Endodermal cell (in vitro differentiated cells): Measurements from ENCODE around the genes TMEM62, STRC, CATSPER2 and TRIM69.

DNA sequence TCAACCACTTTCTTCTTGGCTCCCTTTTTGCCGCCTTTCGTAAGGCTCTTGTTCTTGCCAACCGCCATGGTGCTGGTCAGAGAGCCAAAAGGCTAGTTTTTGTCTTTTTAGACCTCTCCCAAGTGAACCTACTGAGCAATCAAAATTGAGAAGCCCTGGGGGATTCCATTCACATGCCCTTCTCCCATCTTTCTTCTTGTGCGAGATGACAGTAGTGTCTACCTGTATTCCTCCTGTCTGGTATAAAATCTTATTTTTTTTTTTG, 10.5 kb upstream of the UBR1 start:
- PRO-cap: no peak

- PRO-cap: bidirectional peak, plus-strand start at chr15:43133479, minus-strand start at chr15:43133203; bidirectional peak, plus-strand start at chr15:43133586, minus-strand start at chr15:43133711
These were observed at the start of gene TMEM62 for GRCh38 chr15:43133285-43134058. Gene TMEM62, plus strand, starts transcription at chr15:43133586.

- PRO-cap: no peak
These were observed 17.0 kb upstream of the CCNDBP1 start for GRCh38 chr15:43168220-43168594.

- PRO-cap: no peak
These were observed 4.7 kb downstream of the CCNDBP1 start for GRCh38 chr15:43189721-43190557.

GRCh38 chr15:43618743-43618961, at the start of gene STRC:
Gene STRC, minus strand, starts transcription at chr15:43618800.
- PRO-cap: no peak

GRCh38 chr15:43633144-43634030, 14.8 kb upstream of the STRC start:
- PRO-cap: no peak

DNA sequence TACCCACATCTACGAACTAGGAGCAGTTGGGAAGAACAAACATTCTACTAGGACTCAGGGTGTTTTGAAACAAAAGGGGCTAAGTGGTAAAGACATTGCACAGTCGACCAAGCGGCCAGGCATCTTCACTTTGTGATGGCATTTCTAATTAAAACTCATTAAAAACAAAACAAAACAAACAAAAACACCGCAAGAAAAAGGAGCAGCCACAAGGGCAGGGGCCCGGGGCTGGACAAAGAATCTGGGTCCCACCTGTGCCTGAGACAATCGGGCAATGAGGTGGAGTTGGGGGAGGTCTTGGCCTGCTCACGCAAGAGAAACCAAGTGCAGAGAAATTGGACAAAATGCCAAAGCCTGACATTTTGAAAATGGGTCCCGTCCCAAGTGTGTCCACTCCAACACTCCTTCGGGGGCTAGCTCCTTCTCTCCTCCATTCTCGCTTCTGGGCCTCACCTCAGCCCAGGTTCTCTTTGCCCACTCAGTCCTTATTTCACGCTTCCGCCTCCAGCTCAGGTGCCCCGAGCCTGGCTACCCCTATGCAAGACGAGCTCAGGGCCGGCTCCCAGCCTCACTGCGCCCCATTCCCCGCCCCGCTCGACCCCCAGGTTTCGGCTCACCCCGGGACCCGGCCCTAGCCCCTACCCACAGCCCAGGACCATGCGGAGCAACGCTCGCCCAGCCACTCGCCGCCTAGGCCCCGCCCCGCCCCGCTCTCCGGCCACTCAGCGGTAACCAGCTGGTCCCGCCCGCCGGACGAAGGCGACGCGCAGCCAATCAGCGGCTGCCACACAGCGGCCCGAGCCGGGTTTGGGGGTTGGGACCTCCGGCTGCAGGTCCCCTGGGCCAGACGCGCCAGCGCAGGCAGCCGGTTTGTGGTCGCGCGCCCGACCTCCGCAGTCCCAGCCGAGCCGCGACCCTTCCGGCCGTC, at the start of gene CATSPER2:
TSS of gene CATSPER2 (minus strand) at position 669 of the 928 bp plus-strand sequence.
- PRO-cap: no peak

DNA sequence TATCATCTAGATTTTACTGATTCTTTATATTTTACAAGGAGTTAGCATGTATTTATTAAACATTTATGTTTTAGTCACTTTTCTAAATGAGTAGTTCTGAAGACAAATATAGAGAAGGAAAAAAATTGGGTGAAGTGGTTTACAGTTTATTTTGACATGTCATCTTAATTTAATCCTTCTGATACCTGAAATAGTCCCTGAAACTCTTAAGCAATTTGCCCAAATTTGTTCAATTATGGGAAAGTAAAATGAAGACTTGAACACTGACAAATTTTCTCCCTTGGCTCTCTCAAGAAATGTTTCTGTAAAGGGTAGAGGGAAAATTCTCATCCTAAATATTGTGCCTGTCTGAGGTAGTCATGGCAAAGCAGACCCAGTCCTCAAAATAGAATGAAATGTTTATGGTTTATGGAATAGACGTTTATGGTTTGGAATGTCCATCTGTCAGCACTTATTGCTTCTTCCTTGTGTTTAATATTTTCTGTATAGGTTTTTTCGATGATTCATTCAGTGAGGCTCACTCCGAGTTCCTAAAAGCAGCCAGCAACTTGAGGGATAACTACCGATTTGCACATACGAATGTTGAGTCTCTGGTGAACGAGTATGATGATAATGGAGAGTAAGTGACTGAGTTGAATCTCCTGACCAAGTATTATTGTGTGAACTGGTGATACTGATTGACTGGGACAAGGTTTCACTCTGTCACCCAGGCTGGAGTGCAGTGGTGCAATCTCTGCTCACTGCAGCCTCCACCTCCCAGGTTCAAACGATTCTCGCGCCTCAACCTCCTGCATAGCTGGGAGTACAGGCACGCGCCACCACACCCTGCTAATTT, 14.0 kb downstream of the ELL3 start:
- PRO-cap: no peak

GRCh38 chr15:43800782-43801454, 519 bp downstream of the HYPK start:
- PRO-cap: no peak

- PRO-cap: no peak
These were observed 2.7 kb downstream of the HYPK start for GRCh38 chr15:43802976-43803674.

GRCh38 chr15:43827814-43828442, 1.1 kb downstream of the WDR76 start:
- PRO-cap: no peak

DNA sequence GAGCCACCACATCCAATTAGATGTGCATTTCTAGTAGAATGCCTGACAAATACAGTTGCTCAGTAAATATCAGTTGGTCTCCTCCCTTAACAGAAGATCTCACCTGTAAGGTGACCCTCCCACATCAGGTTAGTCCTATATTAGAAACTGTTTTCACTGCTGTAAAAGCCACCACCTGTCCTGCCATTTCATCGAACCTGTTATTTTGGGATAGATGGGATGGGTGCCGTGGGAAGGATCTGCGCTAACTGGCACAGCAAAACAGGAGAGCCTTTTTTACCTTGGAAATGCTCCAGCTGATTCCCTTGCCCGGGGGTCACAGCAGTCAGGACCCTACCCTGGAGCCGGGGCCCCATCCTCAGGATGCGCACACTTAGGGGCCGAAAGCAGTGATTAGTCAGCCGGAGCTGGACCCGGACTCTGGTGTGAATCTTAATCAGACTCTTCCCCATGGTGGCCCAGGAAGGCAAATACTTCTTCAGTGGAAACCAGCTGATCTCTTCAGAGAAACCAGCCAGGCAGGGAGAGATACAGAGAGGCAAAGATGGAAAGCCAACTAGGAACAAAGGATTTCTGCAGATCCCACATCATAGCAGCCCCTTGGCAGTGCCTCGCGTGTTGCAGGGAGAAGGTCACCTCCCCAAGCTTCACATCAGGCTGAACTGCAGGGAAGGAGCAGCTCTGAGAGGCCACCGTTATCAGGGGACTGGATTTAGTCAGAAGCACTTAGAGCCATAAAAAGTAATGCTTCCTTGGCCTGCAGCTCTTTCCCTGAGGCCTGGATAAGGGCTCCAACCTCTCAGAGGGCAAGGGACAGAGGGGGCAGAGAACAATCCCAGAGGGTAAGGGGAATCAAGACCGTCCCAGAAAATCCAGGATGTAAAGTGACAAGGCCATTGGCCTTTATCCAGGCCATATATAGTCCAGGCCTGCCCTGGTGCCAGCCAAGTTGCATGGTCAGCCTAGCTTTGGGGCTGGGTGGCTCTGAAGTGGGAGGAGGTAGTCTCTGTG, 52.7 kb downstream of the WDR76 start:
- PRO-cap: no peak

DNA sequence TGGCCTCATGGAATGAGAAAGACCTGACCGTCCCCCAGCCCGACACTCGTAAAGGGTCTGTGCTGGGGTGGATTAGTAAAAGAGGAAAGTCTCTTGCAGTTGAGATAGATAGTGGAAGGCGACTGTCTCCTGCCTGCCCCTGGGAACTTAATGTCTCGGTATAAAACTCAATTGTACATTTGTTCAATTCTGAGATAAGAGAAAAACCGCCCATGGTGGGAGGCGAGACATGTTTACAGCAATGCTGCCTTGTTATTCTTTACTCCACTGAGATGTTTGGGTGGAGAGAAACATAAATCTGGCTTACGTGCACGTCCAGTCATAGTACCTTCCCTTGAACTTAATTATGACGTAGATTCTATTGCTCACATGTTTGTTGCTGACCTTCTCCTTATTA, 33.9 kb upstream of the FRMD5 start:
- PRO-cap: no peak

- PRO-cap: unidirectional peak, plus-strand start at chr15:44288049
These were observed 803 bp upstream of the GOLM2 start for GRCh38 chr15:44287725-44288106.

GRCh38 chr15:44474058-44474370, 46.6 kb downstream of the CTDSPL2 start:
- PRO-cap: no peak

- PRO-cap: bidirectional peak, plus-strand start at chr15:44683497, minus-strand start at chr15:44683337
These were observed 19.8 kb upstream of the SPG11 start for GRCh38 chr15:44683175-44683769.

DNA sequence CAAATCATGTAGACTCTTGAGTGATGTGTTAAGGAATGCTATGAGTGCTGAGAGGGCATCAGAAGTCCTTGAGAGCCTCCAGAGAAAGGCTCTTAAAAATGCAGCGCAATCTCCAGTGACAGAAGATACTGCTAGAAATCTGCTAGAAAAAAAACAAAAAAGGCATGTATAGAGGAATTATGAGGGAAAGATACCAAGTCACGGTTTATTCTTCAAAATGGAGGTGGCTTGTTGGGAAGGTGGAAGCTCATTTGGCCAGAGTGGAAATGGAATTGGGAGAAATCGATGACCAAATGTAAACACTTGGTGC, 3.7 kb downstream of the B2M start:
- PRO-cap: no peak

DNA sequence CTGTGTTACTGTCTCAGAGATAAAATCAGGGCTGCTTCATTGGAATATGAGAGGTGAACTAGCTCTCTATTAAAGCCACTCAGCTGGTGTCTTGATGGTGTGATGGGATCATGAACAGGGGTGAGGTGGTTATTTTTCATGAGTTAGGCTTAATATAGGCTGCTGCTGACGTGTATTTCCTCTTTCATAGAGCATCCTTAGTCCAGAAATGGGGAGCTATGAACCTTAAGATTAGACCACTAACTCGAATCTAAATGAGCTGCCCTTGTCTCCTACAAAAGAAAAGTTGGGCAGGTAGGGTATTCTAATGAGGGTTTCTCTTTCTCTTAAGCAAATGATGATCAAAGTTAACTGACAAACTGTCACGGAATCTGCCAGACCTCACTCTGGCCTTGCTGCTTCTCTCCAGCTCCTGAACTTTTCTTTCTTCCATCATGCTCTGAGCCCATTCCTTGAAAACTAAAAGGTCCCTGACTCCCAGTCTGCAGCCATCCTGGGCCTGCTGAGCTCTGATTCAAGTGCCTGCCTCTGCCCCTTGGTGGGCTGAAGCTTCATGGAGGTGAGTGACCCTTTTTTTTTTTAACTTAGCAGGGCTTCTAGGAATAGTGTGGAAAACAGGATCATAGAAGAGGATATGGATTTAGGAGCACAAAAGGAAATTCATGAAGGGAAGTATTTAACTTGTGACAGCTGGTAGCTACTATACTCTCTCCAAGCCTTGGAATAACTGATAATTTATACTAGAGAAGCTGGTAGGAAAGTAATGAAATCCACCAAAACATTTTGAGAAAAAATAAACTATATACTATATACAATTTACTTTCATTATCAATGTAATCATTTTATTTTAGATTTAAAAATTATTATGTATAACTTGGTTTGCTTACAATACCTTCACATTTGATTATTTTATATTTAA, at the start of gene TRIM69:
TSS of gene TRIM69 (plus strand) at position 377 of the 919 bp plus-strand sequence.
- PRO-cap: no peak

DNA sequence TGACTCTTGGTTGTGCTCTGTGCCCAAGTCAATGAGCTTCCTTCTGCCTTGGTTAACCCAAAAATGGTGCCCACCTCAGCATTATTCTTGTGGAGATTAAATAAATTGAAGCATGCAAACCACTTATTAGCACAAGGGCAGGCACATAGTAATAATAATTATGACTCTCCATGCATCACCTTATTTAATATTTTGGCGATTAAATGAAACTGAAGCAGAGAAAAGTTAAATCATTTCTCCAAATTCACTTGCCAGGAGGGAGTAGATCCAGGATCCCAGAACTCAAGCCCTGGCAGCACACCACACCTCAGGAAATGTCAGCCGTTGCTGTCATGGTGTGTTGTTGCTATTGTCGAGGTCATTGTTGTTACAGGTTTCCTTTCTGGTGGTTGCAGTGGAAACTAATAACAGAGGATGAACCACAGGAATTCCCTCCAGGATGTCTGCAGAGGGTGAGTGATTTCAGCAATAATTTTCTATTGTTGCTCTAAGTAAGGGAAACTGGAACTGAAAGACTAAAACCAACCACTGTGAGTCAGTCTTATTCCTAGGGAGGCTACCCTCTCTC, 102.4 kb downstream of the TRIM69 start:
- PRO-cap: no peak

DNA sequence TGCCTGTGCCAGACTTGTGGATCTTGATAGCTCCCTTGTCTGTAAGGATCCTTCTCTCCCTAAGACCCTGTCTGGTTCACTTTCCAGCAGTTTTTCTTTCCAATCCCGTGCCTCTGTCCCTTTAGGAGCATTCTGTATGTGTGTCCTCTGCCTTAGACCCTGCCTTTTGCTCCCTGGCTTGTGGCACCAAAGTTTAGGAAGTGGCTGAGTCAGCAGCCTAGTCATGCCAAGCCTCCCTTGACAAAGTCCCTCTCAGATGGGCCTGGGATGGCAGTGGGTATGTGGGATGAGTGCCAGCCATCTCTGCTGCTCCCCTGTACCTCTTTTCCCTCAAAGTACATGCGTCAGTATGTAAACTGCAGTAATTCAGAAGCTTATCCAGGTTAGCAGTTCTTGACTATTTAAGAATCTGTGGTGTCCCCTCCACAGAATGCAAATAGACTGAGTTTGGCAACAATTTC, 965 bp downstream of the SORD start:
- PRO-cap: no peak